ENCODE measurements around a stretch of chr5.

- PRO-cap, 2 experiments, result no peak in any of the 2 experiments
Measured at GRCh38 chr5:73513963-73514308, 15.7 kb downstream of the BTF3 start.

DNA sequence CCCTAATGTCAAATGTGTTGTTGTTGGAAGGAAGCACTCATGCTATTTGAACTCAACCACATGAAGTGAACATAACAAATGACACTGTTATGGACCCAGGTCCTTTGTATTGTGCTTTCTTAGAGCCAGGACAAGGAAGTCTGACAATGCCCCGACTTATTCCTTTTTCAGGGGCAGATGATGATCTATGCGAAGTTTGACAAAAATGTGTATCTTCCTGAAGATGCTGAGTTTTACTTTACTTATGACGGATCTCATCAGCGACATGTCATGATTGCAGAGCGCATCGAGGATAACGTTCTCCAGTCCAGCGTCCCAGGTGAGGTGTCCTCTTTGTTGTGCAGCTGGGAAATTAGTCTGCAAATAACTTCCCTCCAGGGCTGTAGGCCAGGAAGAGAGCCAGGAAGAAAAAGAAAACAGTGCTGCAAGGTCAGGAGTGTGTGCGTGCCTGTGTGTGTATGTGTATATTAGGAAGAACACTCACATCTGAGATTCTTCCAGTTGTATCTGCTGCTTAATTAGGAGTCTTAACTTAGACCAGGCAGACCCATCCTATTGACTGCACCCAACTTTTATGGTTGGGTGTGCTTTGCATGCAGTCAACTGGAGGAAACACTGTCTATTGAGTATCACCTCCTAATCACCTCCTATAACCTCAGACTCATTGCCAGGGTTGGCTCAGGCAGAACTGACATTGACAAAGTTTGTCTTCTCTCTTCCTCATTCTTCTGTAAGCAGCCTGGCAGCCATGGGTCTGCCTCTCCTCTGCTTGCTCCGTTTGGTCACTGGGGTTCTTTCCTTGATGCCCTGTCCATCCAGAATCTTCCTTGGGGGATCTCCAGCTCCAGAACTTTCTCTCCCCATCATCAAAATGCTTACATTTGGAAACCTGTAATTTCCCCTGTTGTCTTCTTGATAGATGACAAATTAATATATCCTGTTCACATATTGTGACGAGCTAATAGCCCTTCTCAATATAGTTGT lies 124.0 kb downstream of the ARHGEF28 start:
- PRO-cap, 2 experiments, result no peak in any of the 2 experiments

DNA sequence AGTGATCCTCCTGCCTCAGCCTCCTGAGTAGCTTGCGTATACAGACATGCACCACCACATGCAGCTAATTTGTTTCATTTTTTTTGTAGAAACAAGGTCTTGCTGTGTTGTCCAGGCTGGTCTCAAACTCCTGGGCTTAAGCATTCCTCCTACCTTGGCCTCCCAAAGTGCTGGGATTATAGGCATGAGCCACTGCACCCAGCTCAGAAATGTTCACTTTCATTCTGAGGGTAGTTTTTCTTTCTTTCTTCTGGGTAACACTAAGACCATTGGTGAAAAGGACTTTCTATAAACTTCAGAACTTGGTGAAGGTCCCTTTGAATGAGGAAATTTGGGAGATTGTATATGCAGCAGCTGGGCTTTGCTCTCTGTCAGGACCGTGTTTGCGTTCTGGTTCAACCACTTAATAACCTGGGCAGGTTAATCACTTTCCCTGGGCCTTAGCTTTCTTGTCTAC lies 196.8 kb downstream of the ARHGEF28 start:
- PRO-cap, 2 experiments, result no peak in any of the 2 experiments

- PRO-cap, 2 experiments, result no peak in any of the 2 experiments
Measured at GRCh38 chr5:73900778-73901469, 274.9 kb downstream of the ARHGEF28 start.

GRCh38 chr5:74102852-74103643 lies 477.1 kb downstream of the ARHGEF28 start:
- PRO-cap, 2 experiments, result no peak in any of the 2 experiments

GRCh38 chr5:74636210-74637051 lies 4.1 kb downstream of the ENC1 start:
- PRO-cap, 2 experiments, result no peak in any of the 2 experiments

DNA sequence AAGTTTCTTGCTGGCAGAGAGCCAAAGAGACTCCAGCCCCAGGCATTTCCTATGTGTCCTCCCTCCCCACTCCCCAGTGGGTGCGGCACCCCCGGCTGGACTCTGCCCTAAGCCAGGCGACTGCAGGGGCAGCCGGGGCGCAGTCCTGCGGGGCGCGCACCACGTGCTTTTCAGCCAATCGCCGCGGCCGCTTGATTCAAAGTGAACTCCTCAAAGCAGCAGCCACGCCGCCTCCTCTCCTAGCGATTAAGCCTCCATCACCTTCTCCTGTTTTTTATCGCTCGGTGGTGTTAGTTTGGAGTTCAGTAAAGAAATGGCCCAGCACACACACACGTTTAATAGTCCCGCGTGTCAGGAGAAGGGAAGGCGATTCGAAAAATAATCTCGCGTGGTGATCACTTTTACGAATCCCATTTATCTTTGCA lies 805 bp upstream of the ENC1 start:
- PRO-cap, 2 experiments, result no peak in any of the 2 experiments

- PRO-cap, 2 experiments, result no peak in any of the 2 experiments
Measured at GRCh38 chr5:74641750-74642858, 1.6 kb upstream of the ENC1 start.

- PRO-cap, 2 experiments, result no peak in any of the 2 experiments
Measured at GRCh38 chr5:74718546-74719036, 33.6 kb downstream of the HEXB start.

- PRO-cap, 2 experiments, result no peak in any of the 2 experiments
Measured at GRCh38 chr5:74765187-74765573, 1.7 kb downstream of the GFM2 start.

DNA sequence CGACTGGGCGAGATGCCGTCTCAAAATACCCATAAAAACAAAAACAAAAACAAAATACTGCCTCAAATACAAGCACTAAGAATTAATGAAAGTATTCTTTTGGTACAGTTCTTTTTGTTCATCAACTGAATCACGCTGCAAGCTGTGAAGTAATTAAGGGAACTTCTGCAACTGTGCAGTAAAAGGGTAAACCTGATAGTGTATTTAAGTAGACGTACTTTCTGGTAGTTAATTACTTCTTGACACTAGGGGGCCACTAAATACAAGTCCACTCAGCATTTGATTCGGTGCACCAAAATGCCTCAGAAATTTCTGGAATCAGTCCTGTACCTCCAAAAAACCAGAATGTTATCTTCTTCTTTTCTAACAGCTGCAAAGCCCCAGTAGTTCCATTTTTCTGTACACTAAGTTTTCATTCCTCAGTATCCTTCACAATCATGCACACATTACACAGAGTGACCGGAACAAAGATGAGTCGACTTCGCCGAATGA lies 589 bp downstream of the GFM2 start:
- PRO-cap, 2 experiments, result peak in 2 of 2 experiments; most common plus-strand start position 290 of the sequence (in 1)

DNA sequence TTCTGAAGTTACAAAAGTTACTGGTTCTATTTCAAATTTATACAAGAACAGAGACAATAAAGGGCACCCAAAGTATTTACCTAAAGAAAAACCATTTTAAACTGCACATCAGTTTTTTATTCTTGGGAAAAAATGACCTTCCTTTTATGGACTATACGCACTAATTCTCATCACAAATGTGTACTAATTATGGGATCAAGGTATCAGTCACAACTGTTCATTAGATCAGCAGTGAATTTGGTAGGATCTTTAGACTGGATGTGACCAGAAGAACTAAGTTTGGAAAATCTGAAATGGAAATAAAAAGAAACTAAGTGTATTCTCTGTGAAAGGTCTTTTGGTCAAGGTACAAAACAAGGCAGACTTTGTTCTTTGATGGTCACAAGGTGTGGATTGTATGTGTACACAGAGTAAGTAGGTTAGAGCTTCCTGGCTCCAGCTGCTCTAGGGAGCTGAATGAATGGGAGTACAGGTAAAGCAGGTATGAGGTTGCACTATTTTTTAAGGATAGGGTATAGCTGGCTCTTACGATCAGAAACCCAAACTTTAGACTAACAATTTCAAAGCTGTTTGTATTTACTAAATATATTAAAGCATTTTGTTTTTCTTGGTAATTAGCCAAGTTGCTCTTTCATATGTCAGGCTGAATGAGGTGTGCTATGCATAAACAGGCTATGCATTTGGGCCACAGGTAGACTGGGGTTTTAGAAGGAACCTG lies 32.7 kb downstream of the FAM169A start:
- PRO-cap, 2 experiments, result no peak in any of the 2 experiments

DNA sequence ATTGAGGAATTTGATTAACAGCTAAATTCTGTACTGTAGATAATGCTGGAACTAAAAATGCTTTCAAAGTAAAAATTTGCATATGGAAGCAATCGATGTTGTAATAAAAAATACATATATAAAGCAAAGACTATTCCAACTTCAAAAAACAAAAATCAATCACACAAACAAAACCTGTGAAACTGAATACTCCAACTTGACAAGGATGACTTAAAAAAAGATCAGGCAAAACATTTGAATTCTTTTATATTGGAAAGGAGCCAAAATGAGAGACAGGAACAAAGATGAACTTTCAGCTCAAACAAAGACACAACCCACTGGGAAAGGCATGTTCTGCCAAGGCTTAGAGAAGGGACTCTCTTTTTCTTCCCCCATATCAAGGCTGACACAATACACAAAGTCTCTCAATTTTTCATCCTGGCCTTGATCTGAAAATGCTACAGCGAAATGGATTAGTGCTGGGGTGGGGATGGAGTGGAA lies 11.4 kb upstream of the FAM169A start:
- PRO-cap, 2 experiments, result no peak in any of the 2 experiments

- PRO-cap, 2 experiments, result no peak in any of the 2 experiments
Measured at GRCh38 chr5:74917999-74918645, 51.9 kb upstream of the FAM169A start.

GRCh38 chr5:75050730-75052017 lies 1.2 kb downstream of the GCNT4 start:
- PRO-cap, 2 experiments, result peak in 1 of 2 experiments; most common plus-strand start chr5:75051521 (in 1); most common minus-strand start chr5:75051373 (in 1)

DNA sequence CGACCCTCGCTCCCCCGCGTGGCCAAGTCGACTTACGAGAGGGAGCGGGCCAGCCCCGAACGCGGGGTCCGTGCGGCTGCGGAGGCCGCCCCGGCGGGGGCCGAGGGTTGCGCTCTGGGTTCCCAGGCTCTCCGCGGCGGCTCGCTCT lies 995 bp upstream of the GCNT4 start:
- PRO-cap, 2 experiments, result no peak in any of the 2 experiments

DNA sequence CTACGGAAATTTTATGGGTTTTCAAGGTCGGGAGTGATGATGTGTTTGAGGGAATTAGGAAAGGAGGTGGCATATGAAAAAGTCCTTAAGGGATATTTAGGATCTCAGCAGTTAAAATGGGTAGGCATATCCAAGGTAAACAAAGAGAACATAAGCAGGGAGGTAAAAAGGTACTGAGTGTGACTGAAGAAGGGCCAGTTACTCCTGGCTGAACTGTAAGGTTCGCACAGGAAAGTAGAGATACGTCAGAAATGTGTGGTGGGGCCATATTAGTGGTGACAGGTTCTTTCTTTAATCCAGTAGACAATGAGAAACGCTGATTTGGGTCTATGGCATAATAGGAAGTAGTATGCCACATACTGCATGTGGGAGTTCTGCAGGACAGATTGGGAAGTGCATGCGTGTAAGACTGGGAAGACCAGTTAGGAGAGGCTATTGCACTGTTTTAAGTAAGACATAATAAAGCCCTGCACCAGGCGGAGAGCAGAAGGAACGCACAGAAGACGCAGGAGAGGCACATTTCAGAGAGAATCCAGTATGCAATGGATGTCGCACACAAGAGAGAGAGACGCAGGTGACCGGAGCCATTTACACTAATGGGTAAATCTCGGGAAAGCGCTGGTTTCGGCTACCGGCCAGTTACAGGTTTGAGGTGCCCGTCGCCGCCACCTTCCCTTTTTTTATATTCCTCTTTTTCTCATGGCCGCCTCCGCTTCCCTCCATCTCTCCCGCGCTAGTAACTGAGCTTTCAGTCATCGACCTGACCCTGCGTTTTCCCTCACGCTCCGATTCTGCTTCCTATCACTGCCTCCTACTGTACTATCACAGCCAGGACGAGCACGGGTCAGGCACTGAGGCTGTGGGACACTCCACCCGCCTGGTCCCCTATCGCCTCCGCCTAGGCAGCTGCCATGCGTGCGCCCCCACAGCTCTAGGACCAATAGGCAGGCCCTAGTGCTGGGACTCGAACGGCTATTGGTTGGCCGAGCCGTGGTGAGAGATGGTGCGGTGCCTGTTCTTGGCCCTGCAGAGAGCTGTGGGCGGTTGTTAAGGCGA lies 648 bp upstream of the HMGCR start:
- PRO-cap, 2 experiments, result peak in 2 of 2 experiments; most common plus-strand start position 319 of the sequence (in 1); most common minus-strand start position 853 of the sequence (in 2)

- PRO-cap, 2 experiments, result no peak in any of the 2 experiments
Measured at GRCh38 chr5:75348011-75348448, 11.0 kb downstream of the HMGCR start.

DNA sequence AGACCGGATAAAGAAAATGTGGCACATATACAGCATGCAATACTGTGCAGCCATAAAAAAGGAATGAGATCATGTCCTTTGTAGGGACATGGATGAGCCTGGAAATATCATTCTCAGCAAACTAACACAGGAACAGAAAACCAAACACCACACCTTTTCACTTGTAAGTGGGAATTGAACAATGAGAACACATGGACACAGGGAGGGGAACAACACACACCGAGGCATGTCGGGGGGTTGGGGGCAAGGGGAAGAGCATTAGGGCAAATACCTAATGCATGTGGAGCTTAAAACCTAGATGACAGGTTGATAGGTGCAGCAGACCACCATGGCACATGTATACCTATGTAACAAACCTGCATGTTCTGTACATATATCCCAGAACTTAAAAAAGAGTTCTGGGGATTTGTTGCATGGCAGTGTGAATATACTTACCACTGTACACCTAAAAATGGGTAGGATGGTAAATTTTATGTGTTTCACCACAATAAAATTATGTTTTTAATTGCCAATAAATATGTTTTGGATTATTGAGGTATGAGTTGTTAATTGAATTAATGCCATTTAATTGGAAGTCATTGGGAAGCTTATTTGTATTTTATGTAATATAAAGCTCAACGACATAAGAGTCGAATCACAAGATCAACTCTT lies 20.7 kb downstream of the HMGCR start:
- PRO-cap, 2 experiments, result no peak in any of the 2 experiments

GRCh38 chr5:75358964-75359792 lies 22.2 kb downstream of the HMGCR start:
- PRO-cap, 2 experiments, result no peak in any of the 2 experiments